CD14-positive monocyte (primary cell): ENCODE data around the genes SCAMP3, PKLR, GON4L and ARHGEF2.

- CAGE, long polyA plus RNA = no peak
Observed at GRCh38 chr1:155261729-155262857, at the start of gene SCAMP3. Gene SCAMP3 (minus strand): TSS chr1:155262360.

DNA sequence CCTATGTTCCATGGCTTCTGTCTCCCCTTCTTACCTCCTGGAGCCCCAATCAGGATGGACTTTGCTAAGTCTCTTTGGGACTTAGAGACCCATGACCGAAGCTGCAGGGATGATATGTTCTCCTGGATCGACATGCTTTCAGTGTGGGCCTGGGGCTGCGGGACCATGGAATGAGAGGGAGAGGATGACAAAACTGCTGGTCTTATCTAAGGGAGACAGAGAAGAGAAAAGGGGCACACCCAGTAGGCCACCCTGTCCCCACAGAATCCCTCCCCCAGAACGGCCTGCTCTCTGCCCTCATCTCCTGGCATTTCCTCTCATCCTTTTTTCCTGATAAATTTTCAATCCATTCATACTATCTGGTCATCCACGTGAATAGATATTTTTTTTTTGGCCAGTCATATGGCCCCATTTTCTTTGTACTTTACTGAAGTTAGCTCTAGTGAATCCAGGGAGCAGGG is at the start of gene PKLR:
TSS of gene PKLR (minus strand) at position 177 of the 461 bp plus-strand sequence.
- CAGE, long polyA plus RNA = no peak

DNA sequence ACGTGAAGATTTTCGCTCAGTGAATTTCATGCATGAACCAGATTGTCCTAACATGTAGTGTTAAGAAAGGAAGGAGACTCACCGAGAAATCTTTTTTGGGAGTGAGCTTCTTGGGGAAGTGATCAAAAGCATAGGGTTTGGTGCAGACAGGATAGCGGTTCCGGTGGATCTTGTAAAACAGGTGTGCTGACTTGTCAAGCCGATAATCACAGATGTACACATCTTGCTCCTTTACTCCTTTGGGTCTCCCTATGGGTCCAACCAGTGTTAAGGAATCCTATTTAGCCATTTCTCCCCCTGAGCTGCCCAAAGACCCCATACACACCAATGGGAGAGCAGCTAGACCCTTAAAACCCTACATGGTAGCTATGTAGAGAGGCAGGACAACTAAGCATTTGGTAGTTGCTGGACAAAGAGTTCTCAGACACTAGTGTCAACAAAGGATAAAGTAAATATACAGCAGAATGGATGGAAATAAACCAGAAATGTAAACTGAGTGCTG is 21.2 kb downstream of the RUSC1 start:
- CAGE, long polyA plus RNA = no peak

GRCh38 chr1:155456571-155456999 is 106.0 kb downstream of the ASH1L start:
- CAGE, long polyA plus RNA = no peak

- CAGE, long polyA plus RNA = no peak
Observed at GRCh38 chr1:155562860-155563382, 318 bp upstream of the ASH1L start.

GRCh38 chr1:155660079-155660980 is 28.2 kb downstream of the YY1AP1 start:
- CAGE, long polyA plus RNA = no peak

DNA sequence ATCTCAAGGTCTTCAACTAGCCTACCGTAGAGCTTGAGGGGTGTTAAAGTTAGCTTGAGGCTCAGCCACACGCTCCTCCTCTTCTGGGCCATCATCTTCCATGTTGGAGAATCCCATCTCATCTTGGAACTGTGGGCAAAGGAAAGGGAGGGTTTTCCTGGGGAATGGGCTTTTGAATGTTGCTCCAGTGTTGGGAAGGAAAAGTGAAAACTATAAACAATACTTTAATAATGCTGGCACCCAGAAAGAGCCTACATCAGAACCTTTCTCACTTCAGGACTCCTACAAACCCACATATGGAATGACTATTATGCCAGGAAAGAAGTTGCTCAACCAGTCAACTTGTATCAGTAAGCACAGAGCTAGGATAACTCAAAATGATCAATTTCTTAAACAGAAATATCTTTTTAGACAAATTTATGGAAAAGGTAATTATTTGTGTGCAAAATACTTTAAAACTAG is 9.2 kb downstream of the YY1AP1 start:
- CAGE, long polyA plus RNA = no peak

- CAGE, long polyA plus RNA = no peak
Observed at GRCh38 chr1:155698907-155699632, 10.2 kb downstream of the DAP3 start.

- CAGE, long polyA plus RNA = no peak
Observed at GRCh38 chr1:155716992-155717520, 28.2 kb downstream of the DAP3 start.

DNA sequence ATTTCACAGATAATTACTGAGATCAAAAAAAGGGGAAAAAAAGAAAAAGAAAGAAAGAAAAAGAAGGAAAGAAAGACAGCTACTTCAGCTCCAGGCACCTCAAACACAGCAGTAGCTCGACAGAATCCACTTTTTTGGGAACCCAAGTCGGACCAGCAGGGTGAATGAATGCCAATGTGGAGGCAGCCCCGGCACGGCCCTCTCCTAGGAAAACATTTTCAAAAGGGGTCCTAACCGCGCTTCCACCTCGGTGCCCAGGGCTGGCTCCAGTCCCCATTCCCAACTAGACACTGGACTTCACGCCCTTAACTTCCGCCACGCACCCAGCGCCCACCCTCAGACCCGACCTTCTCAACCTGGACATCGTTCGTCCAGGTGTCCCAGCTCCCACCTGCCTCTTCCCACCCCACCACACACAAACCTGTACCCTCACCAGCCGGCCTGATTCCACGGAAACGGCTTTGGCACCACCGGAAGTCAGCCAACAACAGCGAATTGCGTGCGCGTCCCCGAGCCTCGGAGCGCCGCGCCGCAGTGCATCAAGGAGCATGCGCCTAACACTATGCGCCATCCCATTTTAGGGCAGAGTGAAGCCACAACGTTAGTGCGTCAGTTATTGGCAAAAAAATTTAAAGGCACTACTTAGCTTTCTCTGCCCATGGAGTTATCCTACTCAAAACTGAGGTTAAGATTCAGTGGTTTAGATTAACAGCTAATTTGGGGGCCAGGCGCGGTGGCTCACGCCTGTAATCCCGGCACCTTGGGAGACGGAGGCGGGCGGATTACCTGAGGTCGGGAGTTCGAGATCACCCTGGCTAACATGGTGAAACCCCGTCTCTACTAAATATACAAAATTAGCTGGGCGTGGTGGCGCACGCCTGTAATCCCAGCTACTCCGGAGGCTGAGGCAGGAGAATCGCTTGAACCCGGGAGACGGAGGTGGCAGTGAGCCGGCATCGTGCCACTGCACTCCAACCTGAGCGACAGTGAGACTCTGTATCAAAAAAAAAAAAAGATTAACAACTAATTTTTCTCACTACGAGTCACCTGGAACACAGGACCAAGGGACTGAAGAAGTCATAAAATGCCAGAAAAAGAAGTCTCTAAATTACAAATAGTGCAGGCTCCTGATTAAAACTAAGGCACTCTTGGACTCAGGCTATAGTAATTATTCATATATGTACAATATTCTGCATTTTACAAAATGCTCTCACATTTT is at the start of gene GON4L:
TSS of gene GON4L (minus strand) at position 489 of the 1,219 bp plus-strand sequence.
- CAGE, long polyA plus RNA = no peak

GRCh38 chr1:155893566-155894163 is 17.5 kb downstream of the RIT1 start:
- CAGE, long polyA plus RNA = no peak

- CAGE, long polyA plus RNA = no peak
Observed at GRCh38 chr1:155943174-155943860, 1.9 kb downstream of the RXFP4 start.

GRCh38 chr1:155968880-155969257 is 9.5 kb downstream of the ARHGEF2 start:
- CAGE, long polyA plus RNA = no peak

DNA sequence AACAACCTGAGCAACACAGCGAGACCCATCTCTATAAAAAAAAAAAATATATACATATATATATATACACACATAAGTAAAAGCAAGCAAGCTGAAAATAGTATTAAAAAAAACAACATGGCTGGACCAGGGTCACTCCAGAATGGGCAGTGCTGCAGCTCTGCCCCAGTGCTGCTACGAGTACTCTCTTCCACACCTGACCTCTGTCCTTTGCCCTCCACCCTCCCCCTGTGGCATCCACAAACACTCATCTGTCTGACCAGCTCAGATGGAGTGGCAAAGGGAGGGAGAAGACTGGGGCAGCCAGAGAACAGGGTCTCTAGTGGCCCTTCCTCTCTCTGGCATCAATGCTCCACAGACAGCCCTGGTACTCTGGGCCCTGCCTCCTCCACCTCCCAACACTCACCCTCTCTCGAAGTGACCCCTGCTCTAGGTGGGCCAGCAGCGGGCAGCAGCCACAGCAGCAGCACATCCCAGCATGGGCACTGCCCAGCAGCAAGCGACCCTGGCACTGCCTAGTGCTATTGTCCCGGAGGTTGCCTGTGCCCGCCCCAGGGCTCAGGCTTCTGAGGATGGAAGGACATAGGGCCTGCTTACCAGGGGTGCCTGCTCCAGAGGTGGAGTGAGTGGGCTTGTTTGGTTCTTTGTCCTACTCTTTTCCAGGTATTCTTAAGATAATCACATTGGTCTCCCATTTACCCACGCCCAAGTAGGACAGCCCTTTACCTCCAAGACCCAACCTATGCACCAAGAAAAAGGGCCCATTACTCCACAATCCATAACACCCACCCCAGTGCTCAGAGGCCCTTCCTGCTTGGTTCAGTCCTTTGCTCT is 6.3 kb downstream of the ARHGEF2 start:
- CAGE, long polyA plus RNA = no peak

DNA sequence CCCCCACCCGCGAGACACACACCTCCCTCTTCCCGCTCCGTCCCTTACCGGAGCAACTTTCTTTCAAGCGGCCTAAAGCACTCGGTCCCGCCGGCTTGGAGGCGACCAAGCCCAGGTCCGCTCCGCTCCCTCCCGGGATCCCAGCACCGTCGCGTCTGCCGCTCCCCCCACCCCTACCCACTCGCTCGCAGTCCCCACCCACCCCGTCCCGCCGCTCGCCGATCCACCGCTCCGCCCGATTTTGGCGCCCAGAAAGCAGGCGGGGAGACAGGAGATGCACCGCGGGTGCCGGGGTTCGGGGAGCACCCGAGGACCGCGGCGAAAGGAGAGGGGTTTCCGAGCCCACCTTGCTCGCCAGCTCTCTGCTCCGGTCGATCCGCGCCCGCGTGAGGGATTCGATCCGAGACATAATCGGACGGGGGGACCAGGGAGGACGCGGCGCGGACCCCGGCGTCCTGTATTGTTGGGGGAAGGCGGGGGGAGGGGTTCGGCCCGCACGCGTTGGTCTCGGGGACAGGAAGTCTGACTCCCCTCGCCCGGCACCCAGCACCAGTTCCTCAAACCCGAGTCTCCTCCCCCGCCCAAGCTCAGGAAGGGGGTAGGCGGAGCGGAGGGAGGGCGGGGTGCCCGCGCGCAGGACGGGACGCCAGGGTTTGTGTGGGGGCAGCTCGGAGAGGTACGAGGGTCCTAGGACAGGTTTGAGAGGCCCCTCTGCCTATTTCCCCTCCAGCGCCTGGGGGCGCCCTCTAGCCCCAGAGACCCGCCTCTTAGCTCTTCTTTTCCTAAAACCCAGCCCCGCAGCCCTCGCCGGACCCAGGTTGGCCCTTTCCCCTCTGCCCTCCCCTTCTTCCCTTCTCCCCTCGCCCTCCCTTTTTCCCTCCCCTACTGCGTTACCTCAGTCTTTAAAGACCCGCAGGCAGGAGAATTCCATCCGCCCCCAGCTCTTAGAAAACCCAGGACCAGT is at the start of gene ARHGEF2:
TSS of gene ARHGEF2 (minus strand) at position 529 of the 964 bp plus-strand sequence.
- CAGE, long polyA plus RNA = start-site peak on the minus strand centred at position 495 of the sequence, 62 bp wide, 169 and 340 reads in 2 replicates

DNA sequence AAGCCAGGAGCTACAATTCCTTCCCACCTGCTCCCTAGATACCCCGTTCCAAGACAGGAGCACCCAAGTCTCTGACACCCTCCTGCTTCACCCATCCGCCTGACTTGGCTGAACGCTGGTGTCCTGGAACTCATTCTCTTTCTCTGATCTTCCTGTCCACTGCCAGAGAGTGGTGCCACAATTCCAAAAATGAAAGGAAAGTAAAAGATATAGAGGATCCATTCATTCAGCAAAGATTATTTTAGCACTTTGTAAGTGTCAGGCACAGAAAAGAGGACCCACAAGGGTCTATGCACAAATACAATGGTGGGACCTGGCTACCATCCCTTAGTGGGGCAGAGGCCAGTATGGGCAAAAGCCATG is 19.2 kb downstream of the SSR2 start:
- CAGE, long polyA plus RNA = no peak

DNA sequence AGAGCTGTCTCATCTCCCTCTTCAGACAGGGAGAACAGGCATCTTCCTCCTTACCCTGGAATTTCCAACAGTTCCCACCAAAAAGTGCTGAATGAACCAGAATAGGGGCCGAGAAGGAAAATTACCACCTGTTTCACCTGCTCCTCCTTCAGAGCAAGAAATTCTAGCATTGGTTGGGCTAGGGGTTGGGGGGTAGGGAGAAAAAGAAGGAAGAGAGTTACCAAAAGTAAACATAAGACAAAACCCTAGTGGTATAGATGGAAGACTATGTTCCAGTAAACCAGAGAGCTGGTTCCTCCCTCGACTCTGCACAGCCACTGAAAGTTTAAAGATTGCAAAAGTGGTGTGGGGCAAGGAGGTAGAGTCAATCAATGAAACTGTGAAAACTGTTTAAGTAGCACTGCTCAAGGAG is 15.6 kb upstream of the SSR2 start:
- CAGE, long polyA plus RNA = no peak

- CAGE, long polyA plus RNA = no peak
Observed at GRCh38 chr1:156054930-156055580, 473 bp downstream of the LAMTOR2 start.

- CAGE, long polyA plus RNA = no peak
Observed at GRCh38 chr1:156073200-156074265, 8.7 kb downstream of the MEX3A start.

- CAGE, long polyA plus RNA = no peak
Observed at GRCh38 chr1:156114057-156114651, 357 bp upstream of the LMNA start.